Kidney (tissue), 2 donors: ENCODE results near the genes COLEC12, ENOSF1 and METTL4.

GRCh38 chr18:73240-73680 is 23.8 kb upstream of the TUBB8B start:
- PRO-cap, result no peak
- RRBS, result no CpG with 5 or more reads among the region's 42 CpGs

- PRO-cap, result unidirectional peak, plus-strand start at chr18:111904; bidirectional peak, plus-strand start at chr18:112091, minus-strand start at chr18:111968; unidirectional peak, minus-strand start at chr18:112159
- RRBS, result 2% methylated on average over 14 of the region's 85 CpGs
Measured at GRCh38 chr18:111368-112627, 46.6 kb upstream of the USP14 start.

DNA sequence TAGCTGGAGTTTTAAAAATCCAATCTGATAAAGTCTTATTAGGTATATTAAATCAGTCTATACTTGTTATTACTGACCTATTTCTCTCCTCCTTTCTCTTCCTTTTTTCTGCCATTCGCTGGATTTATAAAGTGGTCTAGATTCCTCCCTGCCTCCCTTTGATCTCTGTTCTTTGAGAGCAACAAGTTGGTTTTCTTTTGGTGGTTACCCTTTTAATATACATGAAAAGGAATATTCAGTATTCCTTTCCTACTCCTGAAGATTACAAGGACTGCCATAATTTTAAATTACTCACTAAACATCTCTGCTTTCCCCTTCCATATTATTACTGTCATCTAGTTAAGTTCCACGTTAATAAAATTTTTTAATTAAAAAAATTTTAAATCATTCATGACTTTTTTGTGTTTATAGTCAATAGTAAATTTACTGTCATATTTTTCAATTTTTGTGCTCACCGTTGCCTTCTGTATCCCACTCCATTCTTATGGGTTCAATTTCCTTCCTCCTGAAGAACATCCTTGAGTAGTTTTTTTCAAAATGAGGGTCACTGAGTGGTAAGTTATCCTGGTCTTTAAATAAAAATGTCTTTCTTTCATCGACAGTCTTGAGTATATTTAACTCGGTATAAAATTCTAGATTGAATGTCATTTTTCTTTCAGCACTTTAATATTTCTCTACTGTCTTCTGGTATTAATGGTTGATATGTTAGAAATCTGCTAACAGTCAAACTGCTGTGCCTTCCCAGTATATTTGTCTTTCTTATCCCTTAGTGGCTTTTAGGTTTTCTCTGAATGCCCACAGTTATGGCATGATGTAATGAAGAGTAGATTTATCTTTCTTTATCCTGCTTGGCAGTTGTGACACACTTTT is 23.8 kb downstream of the THOC1 start:
- PRO-cap, result no peak
- RRBS, result no CpG with 5 or more reads among the region's 5 CpGs

DNA sequence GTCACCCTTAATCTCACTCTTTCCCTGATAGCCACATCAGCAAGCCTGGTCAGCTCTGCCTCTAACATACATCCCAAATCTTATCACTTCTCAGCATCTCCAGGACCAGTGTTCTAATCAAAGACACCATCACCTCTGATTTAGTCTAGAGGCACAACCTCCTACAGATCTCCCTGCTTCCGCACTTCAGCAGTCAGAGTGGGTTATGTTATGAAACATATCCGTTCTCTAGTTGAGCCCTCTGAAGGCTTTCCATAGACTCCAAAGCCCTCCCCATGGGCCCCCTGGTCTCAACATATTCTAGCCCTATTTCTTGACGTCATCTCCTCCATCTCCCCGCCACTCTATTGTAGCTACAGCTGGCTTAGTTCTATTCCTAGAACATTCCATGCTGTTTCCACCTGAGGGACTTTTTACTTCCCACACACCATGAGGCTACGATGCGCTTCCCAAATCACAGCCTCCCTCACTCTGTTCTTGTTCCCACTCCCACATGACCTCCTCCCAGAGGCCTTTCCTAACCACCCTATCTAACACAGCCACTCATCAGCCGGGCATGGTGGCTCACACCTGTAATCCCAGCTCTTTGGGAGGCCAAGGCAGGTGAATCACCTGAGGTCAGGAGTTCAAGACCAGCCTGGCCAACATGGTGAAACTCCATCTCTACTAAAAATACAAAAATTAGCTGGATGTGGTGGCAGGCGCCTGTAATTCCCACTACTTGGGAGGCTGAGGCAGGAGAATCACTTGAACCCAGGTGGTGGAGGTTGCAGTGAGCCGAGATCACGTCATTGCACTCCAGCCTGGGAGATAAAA is 46.4 kb downstream of the COLEC12 start:
- PRO-cap, result no peak
- RRBS, result no CpG with 5 or more reads among the region's 10 CpGs

DNA sequence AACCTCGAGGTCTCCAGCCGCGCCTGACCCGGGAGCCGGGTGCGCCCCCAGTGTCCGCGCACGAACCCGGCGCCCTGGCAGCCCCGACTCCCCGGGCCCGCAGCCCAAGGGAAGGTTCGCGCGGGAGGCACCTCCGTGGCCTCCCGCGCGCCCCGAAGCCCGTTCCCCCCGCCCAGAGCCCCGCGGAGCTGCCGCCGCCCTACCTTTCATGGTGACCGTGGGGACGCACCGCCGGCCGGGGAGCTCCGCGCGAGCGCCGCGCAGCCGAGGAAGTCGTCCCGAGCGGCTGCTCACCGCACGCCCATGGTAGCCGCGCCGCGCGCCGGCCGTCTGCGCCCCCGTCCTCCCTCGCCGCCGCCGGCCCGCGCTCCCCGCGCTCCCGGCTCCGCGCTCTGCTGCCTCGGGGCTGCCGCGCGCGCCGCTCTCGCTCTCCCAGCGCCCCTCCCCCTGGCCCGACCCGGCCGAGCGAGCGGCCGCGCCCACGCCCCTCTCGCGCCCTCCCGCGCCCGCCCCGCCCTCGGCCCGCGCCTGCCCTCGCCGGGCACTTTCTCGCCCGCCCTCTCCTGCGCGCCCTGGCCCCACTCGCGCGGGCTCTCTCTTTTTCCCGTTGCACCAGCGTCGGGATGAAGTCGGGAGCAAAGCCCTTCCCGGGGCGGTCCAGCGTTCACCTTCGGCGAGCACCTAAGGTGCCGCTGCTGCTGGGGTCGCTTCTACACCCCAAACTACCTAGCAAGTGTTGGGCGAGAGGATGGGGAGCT is at the start of gene COLEC12:
COLEC12 (minus strand) TSS at position 397 of the 758 bp plus-strand sequence.
- PRO-cap, result bidirectional peak, plus-strand start at position 561 of the sequence, minus-strand start at position 394 of the sequence
- RRBS, result 3% methylated on average over 57 of the region's 111 CpGs

DNA sequence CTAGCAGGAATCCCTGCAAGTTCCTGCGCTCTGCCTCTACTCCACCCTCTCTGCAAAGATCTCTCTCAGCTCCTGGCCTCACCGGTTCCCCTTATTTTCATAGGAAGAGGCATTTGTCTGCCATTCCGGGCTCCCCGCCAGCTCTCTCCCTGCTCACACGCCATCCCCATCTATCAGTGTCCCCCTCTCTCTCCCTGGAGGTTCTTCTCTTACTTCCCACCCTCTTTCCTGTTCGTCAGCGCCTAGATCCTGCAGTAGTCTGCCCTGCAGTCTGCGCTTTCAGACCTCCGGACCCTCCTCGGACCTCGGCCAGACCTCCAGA is 13.7 kb upstream of the COLEC12 start:
- PRO-cap, result no peak
- RRBS, result 98% methylated on average over 3 of the region's 11 CpGs

- PRO-cap, result no peak
- RRBS, result no CpG with 5 or more reads among the region's 12 CpGs
Measured at GRCh38 chr18:668013-669366, 11.0 kb downstream of the TYMS start.

- PRO-cap, result no peak
- RRBS, result no CpG with 5 or more reads among the region's 4 CpGs
Measured at GRCh38 chr18:702874-703432, 9.5 kb downstream of the ENOSF1 start.

GRCh38 chr18:712475-713003 is at the start of gene ENOSF1:
Gene ENOSF1 (minus strand): TSS chr18:712630.
- PRO-cap, result bidirectional peak, plus-strand start at chr18:712829, minus-strand start at chr18:712630
- RRBS, result 21% methylated on average over 21 of the region's 70 CpGs

DNA sequence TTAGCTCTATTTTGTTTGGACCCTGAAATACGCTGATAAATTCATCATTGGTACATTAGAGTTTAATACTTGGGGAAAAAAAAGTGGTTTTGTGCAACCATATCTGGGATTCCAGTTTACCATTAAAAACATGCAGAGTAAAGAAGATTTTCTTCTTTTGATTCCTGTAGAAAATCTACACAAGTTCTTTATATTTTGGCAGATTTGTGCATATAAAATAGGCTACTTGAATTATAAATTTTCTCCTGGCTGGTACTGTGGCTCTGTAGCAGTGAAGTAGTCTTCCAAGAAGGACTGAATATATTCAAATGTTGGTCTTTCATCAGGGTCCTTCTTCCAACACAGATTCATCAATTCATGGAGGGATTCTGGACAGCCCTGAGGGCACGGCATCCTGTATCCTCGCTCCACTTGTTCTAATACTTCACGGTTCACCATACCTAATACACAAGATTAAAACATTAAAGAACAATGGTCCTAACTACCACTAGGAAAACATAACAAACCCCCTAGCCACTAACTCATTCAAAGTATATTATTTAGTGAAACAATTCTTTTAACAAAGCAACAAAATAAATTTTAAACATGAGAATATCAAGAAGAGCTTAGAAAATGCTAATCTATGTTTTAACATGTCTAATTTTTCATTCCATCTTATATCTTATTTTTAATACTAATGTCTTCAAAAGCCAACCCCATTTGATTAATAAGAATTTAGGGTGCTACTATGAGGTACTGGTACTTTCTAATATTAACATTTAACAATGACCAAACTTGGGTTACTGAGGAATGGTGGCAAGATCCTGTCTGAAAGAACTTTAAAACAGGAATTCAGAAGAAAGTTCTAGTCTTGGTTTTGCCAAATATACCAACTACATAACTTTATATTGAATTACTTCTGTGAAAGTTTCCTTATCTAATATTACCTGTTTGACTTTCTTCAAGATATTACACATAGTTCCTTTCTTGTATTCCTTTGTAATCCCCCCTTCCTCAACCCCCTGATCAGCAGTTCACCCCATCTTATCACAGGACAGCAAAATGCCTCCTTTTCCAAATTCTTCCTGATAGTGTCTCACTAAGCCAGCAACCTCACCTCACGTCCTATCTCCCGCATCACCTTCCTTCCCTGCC is 12.1 kb upstream of the ENOSF1 start:
- PRO-cap, result no peak
- RRBS, result no CpG with 5 or more reads among the region's 6 CpGs

- PRO-cap, result no peak
- RRBS, result no CpG with 5 or more reads among the region's 15 CpGs
Measured at GRCh38 chr18:832037-832545, 20.0 kb upstream of the YES1 start.

DNA sequence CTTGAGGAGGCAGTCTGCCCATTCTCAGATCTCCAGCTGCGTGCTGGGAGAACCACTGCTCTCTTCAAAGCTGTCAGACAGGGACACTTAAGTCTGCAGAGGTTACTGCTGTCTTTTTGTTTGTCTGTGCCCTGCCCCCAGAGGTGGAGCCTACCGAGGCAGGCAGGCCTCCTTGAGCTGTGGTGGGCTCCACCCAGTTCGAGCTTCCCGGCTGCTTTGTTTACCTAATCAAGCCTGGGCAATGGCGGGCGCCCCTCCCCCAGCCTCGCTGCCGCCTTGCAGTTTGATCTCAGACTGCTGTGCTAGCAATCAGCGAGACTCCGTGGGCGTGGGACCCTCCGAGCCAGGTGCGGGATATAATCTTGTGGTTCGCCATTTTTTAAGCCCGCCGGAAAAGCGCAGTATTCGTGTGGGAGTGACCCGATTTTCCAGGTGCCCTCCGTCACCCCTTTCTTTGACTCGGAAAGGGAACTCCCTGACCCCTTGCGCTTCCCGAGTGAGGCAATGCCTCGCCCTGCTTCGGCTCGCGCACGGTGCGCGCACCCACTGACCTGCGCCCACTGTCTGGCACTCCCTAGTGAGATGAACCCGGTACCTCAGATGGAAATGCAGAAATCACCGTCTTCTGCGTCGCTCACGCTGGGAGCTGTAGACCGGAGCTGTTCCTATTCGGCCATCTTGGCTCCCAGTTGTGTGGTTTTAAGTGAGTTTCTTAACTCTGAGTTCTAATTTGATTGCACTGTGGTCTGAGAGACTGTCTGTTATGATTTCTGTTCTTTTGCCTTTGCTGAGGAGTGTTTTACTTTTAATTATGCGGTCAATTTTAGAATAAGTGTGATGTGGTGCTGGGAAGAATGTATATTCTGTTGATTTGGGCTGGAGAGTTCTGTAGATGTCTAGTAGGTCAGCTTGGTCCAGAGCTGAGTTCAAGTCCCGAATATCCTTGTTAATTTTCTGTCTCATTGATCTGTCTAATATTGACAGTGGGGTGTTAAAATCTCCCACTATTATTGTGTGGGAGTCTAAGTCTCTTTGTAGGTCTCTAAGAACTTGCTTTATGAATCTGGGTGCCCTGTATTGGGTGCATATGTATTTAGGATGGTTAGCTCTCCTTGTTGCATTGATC is 71.9 kb downstream of the ADCYAP1 start:
- PRO-cap, result no peak
- RRBS, result no CpG with 5 or more reads among the region's 40 CpGs

DNA sequence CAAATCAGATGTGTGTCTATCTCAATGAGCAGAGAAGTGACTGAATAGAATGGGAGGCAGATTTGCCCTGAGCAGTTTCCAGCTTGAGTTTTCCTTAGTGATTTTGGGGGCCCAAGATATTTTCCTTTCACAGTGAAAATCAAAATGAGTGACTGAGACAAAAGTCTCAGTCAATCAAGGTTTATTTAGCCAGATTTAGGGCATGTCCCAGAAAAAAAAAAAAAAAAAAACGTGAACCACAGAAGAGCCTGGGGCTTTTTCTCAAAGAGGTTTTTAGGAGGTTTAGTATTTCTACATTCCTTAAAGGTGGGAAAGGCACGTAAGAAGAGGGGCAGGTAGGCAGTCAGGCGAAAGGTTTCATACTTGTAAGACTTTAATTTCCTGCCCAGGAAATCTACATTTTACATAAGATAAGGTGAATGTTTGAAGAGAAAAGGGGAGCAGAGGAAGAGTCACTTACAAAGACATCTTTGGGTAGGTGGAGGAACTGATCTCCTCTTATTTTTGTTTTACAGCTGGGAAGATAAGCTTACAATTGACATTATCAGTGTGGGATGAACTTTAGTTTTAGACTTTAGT is 514.7 kb downstream of the METTL4 start:
- PRO-cap, result no peak
- RRBS, result no CpG with 5 or more reads among the region's 3 CpGs

DNA sequence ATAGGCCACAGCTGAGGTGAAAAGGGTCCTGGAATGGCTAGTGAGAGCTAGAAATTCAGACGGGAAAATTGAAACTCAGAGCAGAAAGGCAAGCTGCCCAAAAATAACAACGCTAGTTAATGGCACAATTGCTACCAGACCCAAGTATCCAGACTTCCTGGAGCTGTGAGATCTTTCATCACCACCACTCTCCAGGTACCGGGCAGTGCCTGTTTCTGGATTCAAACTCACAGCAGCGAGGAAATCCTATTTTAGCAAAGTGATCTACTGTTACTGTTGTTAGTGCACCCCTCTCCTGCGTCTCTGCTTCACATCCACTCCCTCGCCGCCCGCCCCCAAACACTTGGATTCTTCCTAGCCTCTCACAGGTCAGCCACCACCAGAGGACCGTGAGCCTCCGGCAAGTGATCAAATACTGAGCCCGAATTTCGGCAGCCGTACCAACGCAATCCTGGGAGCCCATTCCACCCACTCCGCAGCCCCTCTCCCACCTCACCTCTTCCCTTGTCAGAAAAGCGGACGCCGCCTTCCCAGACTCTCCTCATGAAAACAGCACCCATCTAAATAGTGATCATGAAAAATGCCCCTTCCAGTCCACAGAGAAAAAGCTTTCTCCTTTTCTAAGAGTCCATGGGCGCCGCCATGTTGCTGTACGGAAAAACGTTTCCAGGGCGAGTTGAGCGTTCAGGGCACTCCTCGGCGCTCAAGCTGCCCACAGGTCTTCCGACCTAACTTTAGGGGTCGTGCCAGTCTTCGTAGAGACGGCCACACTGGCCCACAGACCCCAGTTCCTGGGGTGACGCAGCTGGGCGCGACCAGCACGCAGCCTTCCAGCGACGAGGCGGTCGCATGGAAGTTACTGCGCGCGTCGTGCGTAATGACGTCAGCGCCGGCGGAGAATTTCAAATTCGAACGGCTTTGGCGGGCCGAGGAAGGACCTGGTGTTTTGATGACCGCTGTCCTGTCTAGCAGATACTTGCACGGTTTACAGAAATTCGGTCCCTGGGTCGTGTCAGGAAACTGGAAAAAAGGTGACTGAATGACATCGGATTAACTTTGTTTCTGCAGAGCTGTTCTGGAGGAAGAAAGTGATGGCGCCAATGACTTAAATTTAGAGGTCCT is at the start of gene METTL4:
METTL4 (minus strand) TSS at position 853 of the 1,122 bp plus-strand sequence.
- PRO-cap, result bidirectional peak, plus-strand start at position 911 of the sequence, minus-strand start at position 851 of the sequence
- RRBS, result 0% methylated on average over 1 of the region's 57 CpGs

GRCh38 chr18:2704055-2705162 is 48.9 kb downstream of the SMCHD1 start:
- PRO-cap, result no peak
- RRBS, result no CpG with 5 or more reads among the region's 4 CpGs

- PRO-cap, result no peak
- RRBS, result no CpG with 5 or more reads among the region's 3 CpGs
Measured at GRCh38 chr18:2720930-2721191, 65.3 kb downstream of the SMCHD1 start.

DNA sequence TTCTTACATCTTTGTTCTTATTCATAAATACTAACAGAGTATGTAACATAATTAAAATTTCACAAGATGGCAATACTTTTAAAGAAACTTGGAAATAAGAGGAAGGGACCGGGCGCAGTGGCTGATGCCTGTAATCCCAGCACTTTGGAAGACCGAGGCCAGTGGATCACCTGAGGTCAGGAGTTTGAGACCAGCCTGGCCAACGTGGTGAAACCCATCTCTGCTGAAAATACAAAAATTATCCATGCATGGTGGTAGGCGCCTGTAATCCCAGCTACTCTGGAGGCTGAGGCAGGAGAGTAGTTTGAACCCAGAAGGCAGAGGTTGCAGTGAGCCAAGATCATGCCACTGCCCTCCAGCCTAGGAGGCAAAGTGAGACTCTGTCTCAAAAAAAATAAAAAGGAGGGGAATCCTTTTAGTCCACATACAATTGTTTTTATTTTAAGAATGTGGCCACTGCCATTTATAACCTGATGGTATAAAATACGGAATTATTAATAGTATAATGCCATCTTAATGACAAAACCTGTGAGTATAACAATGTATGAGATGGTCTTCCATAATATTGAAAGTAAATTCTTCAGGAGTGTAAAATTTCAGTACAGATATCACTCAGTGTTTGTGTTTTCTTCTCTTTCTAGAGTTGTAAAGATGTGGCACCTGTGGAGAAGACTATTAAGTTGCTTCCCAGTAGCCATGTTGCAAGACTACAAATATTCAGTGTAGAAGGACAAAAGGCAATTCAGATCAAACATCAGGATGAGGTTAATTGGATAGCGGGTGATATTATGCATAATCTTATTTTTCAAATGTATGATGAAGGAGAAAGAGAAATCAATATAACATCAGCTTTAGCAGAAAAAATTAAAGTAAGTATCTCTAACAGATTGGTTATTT is 76.3 kb downstream of the SMCHD1 start:
- PRO-cap, result no peak
- RRBS, result no CpG with 5 or more reads among the region's 7 CpGs

GRCh38 chr18:2777635-2778255 is 69.1 kb upstream of the EMILIN2 start:
- PRO-cap, result no peak
- RRBS, result no CpG with 5 or more reads among the region's 4 CpGs

DNA sequence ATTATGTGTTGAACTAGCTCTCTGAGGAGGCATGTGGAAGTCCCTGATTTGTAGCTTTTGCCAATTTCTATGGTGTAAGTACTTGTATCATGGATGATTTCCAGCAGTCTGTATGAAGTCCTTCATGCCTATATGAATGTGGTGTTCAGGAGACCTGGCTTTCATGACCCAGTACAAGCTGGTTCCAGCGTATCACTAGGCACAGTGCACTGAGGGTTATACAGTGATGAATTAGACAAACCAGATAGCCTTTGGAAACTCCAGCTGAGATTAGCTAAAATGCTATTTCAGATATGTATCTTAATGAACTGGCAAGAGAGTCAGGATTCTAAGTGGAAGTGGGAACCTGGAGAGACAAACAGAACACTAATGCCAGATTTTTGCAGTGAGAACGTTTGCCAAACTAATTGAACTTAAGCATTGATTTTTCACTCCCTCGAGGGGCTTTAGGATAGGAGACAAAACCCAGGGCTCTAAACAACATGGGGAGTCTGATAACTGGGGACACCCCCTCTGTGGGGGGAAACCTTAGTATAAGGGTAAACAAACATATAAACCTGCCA is 66.1 kb upstream of the EMILIN2 start:
- PRO-cap, result no peak
- RRBS, result no CpG with 5 or more reads among the region's 3 CpGs

- PRO-cap, result no peak
- RRBS, result no CpG with 5 or more reads among the region's 8 CpGs
Measured at GRCh38 chr18:2800300-2801541, 46.1 kb upstream of the EMILIN2 start.